BJ (cell line): ENCODE measurements around a stretch of chr6.

GRCh38 chr6:13702752-13704012, 8.5 kb downstream of the RANBP9 start:
- CAGE, long polyA plus RNA = no peak
- RRBS = no CpG with 5 or more reads among the region's 6 CpGs

GRCh38 chr6:14258812-14259061, 141.2 kb downstream of the CD83 start:
- CAGE, long polyA plus RNA = no peak

- CAGE, long polyA plus RNA = no peak
- RRBS = no CpG with 5 or more reads among the region's 6 CpGs
Measured at GRCh38 chr6:14310816-14311447, 193.4 kb downstream of the CD83 start.

DNA sequence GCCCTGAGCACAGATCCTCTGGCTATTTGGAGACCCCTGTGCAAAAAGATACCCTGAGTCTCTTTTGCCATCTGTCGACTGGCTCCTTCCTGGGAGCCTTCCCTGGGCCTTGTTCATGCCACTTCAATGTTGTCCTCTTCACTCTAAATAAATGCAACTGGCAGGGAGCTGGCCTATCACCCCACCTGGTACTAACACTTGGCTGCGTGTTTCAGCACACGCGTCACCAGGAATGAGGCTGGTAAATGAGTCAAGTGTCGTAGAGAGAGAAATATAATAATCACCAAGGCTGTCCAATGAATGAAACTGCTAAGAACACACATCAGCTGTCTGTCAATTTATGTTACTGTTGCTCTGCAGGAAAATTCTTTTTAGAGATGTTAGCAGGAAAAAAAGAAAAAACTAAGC, 374.6 kb upstream of the JARID2 start:
- CAGE, long polyA plus RNA = no peak
- RRBS = no CpG with 5 or more reads among the region's 5 CpGs

GRCh38 chr6:14890198-14890513, 355.7 kb upstream of the JARID2 start:
- CAGE, long polyA plus RNA = no peak
- RRBS = no CpG with 5 or more reads among the region's 7 CpGs

- CAGE, long polyA plus RNA = no peak
- RRBS = no CpG with 5 or more reads among the region's 11 CpGs
Measured at GRCh38 chr6:15253575-15254746, 8.1 kb downstream of the JARID2 start.

DNA sequence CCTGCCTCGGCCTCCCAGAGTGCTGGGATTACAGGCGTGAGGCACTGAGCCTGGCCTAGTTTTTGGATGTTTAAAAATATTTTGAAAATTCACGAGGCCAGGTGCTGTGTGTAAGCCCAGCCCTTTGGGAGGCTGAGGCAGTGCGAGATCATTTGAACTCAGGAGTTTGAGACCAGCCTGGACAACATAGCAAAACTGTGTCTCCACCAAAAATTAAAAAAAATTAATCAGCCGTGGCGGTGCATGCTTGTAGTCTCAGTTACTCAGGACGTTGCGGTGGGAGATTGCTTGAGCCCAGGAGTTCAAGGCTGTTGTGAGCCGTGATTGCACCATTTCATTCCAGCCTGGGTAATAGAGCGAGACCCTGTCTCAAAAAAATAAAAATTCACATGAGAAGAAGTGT, 45.0 kb downstream of the JARID2 start:
- CAGE, long polyA plus RNA = no peak
- RRBS = no CpG with 5 or more reads among the region's 10 CpGs

DNA sequence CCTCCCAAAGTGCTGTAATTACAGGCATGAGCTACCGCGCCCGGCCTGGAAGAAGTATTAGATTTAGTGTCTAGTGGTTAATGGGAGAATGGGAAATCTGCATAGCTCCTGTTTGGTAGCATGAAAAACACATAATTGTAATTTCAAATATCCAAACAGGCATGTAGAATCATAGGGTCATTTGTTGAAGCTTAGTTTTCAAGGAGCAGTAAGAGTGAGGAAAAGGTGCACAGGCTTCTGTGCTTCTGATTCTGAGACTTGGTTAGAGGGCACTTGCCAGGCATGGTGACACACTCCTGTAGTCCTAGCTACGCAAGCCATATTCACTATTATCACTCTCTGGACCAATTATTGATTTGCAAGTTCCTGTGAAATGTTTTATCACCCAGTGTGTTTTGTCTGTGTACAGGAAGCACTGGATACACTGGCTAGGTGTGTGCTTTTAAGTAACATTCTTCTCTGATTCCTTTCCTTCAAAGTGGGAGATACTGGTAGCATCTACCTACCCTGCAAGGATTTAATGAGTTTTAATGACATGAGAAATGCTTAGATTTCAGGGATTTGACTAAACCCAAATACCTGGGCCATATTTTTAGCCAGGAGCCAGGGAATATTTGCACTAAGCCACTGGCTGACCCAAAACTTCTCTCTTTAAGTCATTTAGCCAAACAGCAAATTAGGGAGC, 76.3 kb downstream of the JARID2 start:
- CAGE, long polyA plus RNA = no peak
- RRBS = no CpG with 5 or more reads among the region's 4 CpGs

DNA sequence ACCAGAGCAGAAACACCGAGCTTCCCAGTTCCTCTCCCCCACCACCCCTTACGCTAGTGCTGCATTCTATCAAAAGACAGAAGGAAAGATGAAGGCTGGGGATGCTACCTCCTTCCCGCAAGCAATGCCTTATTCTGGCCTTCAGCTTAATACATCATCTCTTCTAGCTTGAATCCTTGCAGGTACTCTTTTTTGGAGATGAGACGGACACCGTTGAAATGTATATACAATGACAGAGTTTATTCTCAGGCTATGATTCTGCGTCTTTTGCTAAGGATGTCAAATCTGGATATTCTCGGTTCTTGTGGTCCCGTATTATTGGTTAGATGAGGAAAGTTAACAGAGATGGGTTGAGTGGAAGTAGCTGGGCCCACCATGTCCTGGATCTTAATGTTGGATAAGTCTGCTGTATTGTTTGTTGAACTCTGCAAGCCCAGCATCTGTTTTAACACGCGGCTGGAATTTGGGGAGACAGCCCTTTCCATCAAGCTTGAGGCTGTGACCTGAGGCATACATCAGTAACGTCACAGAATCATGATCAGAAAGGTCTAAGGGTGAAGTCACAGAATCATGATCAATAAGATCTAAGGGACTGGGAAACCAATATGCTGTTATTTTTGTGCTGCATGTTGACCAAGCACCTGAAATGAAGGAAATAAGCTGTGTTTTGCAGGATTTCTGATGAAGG, 103.9 kb downstream of the JARID2 start:
- CAGE, long polyA plus RNA = no peak
- RRBS = no CpG with 5 or more reads among the region's 11 CpGs

DNA sequence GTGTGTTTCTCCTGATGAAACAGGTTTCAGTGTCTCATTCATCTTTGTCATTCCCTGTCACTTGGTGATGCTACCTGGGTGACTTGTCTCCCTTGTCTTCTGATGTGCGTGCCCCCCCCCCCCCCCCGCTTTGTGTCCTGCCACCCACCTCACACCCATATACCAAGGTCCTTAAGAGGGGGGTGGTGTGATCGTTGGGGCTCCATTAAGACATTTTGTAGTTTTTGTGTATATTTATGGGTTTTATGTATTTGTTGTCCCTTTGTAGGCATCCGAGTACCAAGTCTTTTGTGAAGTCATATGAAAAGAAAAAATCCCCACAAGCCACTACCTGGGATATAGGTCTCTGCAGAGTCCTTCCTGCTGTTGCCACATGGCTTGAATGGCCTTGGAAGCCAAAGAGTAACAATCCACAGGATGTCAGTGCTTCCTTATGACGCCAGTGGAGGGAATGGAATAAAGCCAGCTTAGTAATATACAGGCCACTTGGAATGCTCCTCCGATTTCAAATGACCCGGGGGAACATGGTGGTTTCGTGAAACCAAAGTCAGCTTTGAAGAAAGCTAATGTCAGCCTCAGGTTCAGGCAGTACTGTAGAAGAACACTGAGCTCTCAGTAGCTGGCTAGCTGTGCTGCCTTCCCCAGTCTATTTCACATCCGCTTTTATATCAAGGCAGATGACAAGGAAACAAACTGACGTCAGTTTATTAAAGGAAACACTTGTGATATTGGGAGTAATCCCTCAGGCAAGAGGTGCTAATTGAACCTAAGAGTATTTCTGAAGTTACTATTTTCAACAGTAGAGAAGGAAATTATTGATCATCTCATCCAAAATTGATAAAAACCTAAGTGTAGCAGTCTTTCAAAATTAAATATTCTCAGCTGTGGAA, 189.2 kb downstream of the DTNBP1 start:
- CAGE, long polyA plus RNA = no peak
- RRBS = no CpG with 5 or more reads among the region's 10 CpGs

DNA sequence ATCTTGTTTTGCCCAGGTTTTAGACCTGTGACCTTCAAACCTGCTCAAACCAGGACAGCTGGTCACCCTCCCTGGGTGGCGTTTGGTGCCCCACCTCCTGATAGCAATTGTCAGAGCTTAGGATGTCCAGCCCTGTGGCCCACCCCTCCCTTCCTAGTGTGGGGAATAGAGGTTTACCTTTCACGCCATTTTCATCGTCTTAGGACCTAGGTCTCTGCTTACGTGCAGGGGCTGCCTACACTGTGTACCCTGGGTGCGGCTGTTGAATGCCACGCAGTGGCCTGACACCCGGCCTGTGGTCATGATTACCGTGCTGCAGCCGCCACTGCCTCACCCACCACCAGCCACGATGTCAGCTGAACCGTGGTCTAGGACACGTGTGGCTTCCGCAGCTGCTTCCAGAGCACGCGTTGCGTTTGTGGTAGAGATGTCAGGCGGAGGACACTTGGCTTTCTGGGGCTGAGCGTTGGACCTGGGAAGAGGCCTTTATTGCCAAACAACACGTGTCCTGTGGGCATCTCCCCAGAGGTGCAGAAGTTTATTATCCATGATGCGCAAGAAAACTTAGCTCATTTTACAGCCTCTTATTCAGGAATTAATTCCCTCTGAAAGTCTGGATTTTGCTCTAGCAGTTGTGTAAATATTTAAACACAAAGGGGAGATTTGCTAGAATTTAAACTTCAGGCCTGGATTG, 157.2 kb downstream of the DTNBP1 start:
- CAGE, long polyA plus RNA = no peak
- RRBS = no CpG with 5 or more reads among the region's 20 CpGs

DNA sequence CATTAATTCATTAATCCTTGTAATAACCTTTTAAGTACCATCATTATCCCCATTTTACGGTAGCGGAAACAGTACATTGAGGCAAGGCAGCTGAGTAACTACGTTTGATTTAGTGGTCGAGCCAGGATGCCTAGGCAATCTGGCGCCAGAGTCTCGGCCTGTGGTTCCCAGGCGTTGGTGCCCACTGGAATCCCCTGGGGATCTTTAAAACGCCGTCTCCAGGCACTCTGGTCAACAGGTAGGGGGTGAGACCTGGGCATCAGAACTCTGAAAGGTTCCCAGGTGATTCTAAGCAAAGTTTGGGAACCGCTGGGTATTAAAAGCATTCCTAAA, 1.0 kb downstream of the DTNBP1 start:
- CAGE, long polyA plus RNA = no peak
- RRBS = no CpG with 5 or more reads among the region's 10 CpGs

GRCh38 chr6:15691699-15691898, 28.8 kb upstream of the DTNBP1 start:
- CAGE, long polyA plus RNA = no peak
- RRBS = no CpG with 5 or more reads among the region's 7 CpGs

- CAGE, long polyA plus RNA = no peak
- RRBS = no CpG with 5 or more reads among the region's 6 CpGs
Measured at GRCh38 chr6:16068648-16068921, 60.3 kb upstream of the MYLIP start.

DNA sequence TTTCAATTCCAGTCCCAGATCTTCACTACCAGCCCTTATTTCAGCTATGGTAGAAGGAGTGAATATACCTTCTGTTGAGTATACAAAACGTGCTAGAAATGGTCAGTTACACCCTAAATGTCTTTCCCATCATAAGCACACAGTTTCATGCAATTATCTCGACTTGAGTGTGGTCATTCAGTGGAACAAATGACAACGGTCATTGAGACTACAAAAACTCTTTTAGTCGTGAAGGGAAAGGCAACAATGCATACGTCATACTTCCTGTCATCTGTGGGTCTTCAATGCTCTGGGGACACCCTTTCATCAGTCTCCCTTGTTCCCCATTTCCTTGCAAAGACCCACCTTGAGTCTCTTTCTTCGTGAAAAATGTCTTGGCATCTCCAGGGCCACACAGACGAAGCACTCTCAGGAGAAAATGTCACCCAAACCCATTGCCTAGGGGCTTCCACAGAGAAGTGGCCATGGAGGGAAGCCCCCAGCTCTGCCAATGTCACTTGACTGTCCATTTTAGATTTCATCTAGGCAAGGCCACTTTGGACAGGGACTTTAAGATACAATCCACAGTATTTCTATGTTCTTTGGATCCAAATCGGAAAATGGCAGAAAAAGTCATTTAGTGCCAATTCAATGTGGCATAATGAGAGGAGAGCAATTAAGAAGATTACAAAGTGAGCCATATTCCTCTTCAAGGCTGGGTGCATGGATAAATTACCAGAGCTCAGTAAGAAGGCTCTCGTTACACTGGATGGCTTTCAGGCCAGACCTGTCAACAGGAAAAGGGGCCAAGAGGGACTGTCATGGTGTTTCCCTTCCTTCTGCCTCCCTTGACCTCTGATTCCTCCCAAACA, 238.6 kb downstream of the GMPR start:
- CAGE, long polyA plus RNA = no peak
- RRBS = no CpG with 5 or more reads among the region's 9 CpGs

- CAGE, long polyA plus RNA = no peak
- RRBS = no CpG with 5 or more reads among the region's 3 CpGs
Measured at GRCh38 chr6:16481580-16482451, 243.4 kb downstream of the GMPR start.

- CAGE, long polyA plus RNA = no peak
- RRBS = no CpG with 5 or more reads among the region's 5 CpGs
Measured at GRCh38 chr6:16504578-16504987, 256.7 kb downstream of the ATXN1 start.

GRCh38 chr6:16646508-16647193, 114.6 kb downstream of the ATXN1 start:
- CAGE, long polyA plus RNA = no peak
- RRBS = no CpG with 5 or more reads among the region's 10 CpGs

GRCh38 chr6:16674717-16675477, 86.4 kb downstream of the ATXN1 start:
- CAGE, long polyA plus RNA = no peak
- RRBS = no CpG with 5 or more reads among the region's 5 CpGs

DNA sequence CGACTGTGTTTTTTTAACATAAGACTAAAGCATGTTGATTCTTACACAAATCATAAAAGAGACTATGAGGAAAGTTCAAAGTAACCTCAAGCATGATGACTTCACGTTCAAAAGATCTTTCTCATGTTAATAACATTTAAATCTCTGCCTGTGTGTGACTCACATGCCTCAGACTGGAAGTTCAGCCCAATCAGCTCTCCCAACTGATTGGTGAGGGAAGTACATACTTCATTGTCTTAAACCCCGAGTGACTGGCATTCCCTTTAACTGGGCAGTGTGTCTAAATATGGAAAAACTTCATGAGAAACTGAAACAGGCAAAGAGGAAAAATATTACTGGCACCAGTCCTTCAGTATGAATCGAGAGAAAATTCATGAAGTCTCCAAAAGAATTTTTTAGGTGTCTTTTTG, 37.3 kb downstream of the ATXN1 start:
- CAGE, long polyA plus RNA = no peak
- RRBS = no CpG with 5 or more reads among the region's 4 CpGs